Bile duct (tissue), 1 donor: Measurements from ENCODE around the gene CD300LD.

DNA sequence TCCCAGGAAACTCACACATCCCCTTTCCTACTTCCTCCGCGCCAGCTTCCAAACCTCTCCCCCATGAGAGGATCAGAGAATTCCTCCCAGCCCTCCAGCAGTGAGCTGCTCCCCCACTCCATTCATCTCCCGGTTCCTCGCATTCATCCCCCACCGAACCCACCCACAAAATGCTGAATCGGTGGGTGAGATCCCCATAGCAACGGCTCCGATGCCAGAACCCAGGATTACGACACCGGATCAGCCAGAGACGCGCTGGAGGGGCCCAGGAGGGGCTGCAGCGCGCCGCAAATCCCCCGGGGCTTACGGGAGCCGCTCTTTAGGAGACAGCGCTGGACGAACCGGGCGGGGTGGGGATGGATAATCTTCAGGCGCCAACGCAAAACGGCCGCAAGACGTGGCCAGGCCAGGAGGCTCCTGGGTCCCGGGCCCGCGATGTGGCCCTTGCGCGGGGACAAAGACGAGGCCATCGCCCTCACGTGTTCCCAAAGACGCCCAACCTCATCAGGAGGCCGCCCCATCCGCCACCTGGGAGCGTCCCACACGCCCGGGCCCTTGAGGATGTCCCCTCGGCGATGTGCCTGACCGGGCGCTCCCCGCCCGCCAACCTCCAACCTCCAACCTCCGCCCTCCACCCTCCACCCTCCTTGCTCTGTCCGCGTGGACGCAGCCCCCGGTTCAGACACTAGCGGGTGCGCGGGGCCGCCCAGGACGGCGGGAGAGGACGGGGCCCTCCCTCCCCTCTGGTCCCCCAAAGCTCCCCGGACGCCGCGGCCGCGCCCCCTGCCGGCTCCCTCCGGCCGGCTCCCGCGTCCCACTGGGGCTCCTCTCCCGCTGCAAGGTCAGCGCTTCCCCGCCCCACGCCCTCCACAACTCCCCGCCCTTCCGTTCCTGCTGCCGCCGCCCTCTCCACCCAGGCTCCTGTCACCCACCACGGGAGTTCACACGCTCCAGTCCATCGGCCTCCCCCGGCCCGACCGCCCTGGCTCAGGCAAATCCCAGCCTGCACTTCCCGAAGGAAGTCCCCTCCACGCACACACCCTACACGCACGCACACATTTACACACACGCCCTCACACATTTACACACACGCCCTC, 251.0 kb upstream of the RPL38 start:
- PRO-cap: bidirectional peak, plus-strand start at position 944 of the sequence, minus-strand start at position 816 of the sequence

DNA sequence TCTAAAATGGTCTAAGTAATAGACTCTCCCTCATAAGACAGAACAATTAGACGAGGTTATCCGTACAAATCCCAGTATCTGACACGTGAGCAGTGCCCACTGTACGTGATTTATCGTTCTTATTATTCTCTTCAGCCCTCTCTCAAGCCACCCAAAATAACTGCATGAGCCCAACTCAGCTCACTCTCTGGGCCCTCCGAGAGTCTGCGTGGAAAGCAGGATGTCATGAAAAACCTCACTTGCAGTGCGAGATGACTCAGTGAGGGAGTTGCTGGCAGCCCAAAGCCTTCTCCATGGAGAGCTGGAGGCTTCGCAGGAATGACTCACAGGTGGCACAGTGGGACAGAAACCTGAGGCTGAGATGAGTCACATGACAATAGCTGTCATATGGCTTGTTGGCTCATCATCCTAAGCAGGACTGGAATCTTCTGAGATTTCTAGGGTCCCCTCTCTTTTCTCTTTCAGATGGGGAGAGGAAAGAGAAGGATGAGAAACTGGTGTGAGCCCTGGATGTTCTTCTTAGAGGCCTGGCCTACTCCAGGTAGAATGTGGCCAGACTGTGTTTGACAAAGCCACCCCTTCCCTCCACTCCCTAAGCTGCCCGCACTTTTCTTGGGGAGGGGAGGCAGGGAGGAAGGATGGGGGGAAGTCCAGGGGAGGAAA, 160.7 kb upstream of the RPL38 start:
- PRO-cap: no peak

- PRO-cap: no peak
These were observed 3.1 kb upstream of the TTYH2 start for GRCh38 chr17:74210187-74210813.

GRCh38 chr17:74213844-74214445, 574 bp downstream of the TTYH2 start:
- PRO-cap: unidirectional peak, plus-strand start at chr17:74214296

DNA sequence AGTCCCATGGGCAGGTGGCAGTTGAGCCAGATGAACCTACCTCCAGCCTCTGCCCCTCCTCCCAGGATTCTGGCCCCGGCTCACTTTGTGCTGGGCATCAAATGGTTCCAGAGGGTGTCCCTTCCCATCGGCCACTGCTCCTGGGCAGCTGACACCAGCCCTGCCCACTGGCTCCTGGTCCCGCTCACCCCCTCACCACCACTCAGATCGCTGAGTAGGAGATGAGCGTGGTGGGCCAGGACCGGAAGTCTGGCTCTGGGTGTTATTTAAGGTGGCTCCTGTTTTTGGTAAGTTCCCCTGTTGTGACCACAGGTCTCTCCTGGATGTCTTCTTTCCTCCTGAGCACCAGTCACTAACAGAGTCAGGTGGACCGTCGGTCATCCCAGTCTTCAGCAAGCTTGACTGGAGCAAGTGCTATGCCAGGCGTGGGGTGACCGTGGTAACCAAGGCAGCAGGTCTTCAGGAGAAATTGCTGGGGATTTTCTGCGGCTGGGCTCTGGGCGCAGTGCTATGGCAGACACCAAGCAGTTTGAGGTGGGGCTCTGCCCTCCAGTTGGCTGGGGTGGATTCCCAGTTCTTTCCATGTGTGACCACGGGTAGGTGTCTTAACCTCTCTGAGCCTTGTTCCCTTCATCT, 2.2 kb downstream of the TTYH2 start:
- PRO-cap: no peak

- PRO-cap: no peak
These were observed 18.5 kb downstream of the TTYH2 start for GRCh38 chr17:74231854-74232246.

DNA sequence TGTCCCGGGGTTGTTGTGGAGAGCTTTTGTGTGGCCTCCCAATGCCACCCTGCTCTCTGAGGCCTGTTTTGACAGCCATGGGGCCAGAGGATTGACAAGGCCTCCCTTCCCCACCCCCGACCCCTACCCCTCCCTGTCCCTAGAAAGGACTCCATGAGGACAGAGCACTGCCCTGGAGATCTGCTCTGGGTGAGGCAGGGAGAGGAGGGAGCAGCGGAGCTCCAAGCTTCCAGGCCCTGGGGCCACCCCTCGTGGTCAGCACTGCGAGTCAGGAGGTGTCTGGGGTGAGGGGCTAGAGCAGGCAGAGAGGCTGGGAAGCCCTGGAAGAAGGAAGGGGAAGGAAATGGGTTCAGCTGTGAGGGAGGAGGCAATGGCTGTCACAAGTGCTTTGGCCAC, 28.3 kb upstream of the DNAI2 start:
- PRO-cap: no peak

- PRO-cap: no peak
These were observed 13.4 kb downstream of the GPR142 start for GRCh38 chr17:74380466-74381344.

- PRO-cap: no peak
These were observed 8.2 kb downstream of the GPRC5C start for GRCh38 chr17:74439722-74440866.

DNA sequence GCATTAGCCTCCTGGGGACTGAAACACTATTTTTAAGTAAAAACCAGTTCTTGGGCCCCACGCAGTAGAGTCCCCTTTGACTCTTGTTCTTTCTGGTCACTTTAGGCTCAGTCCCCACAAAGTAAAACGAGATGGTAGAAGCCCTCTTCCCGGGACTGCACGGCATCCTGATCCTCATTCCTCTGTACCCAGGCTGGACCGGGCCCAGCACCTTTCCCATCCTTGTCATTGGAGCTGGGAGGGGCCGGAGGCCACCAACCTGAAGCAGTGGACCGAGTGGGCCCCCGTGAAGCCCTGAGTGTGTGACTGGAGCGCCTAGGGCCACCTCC, 17.2 kb upstream of the CD300A start:
- PRO-cap: no peak

GRCh38 chr17:74452171-74452905, 14.1 kb upstream of the CD300A start:
- PRO-cap: no peak

GRCh38 chr17:74463953-74464339, 2.5 kb upstream of the CD300A start:
- PRO-cap: no peak

- PRO-cap: no peak
These were observed 11.2 kb downstream of the CD300LB start for GRCh38 chr17:74520058-74520571.

GRCh38 chr17:74521684-74522241, 9.5 kb downstream of the CD300LB start:
- PRO-cap: no peak

GRCh38 chr17:74592065-74592572, at the start of gene CD300LD:
Gene CD300LD, minus strand, starts transcription at chr17:74592283.
- PRO-cap: no peak

DNA sequence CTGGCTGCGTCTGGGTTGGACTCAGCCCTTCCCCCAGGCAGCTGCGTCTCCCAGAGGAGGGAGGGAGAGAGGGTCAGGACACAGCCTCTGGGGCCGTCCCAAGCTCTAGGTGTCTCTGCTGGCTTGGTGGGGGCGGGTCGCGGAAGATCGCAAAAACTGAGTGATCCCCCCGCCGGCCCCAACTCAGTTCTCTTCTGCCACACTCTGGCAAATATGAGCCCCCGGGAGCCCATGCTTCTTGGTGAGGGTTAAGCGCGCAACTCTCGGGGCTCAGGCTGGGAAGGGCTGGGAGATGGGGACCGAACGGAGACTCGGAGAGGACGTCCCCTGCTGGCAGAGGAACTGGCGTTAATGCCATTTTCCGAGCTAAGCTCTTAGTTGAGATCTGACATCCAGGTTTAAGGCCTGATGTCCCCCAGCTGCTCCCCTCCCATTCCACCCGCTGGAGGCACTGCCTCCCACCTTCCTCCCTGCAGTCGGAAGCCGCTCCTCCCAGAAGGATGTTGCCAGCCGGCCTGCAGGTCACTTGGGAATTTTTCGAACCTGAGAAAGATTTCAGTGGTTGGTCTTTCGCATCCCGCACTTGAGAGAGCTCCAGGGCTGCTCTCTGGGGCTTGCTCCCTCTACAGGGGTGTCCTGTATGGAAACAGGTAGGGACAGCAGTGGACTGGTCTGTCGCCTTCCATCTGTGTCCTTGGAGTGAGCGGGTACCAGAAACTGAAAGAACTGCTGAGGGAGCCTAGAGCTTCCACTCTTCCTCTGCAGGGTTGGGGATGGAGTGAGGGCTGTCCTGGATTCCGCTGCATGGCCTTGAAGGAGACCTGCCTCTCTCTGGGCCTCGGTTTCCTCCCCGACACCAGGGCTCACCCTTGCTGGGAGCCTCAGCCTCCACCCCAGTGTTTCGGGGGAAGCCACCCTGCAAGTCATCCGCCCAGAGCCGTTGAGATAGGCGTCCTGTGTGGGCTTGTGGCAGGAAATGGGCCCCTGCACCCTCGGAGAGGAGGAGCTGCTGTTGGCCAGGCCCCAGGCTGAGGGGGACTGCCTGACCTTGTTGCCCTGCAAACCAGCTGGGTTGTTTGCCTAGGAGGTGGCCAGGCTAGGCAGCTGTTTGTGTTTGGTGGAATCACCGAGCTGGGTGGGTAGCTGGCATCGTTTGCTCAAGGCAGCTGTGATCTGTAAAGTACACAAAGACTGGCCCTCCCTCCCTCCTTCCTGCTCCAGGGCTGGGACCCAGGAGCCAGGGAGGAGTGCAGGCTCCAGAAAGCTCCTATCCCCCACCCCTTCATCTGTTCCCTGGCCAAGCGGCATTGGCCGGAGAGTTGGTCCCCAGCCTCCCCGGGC, 832 bp downstream of the RAB37 start:
- PRO-cap: no peak

GRCh38 chr17:74741930-74742609, 5.0 kb downstream of the RAB37 start:
- PRO-cap: no peak

GRCh38 chr17:74767958-74768787, 8.0 kb downstream of the NAT9 start:
- PRO-cap: unidirectional peak, minus-strand start at chr17:74768221

DNA sequence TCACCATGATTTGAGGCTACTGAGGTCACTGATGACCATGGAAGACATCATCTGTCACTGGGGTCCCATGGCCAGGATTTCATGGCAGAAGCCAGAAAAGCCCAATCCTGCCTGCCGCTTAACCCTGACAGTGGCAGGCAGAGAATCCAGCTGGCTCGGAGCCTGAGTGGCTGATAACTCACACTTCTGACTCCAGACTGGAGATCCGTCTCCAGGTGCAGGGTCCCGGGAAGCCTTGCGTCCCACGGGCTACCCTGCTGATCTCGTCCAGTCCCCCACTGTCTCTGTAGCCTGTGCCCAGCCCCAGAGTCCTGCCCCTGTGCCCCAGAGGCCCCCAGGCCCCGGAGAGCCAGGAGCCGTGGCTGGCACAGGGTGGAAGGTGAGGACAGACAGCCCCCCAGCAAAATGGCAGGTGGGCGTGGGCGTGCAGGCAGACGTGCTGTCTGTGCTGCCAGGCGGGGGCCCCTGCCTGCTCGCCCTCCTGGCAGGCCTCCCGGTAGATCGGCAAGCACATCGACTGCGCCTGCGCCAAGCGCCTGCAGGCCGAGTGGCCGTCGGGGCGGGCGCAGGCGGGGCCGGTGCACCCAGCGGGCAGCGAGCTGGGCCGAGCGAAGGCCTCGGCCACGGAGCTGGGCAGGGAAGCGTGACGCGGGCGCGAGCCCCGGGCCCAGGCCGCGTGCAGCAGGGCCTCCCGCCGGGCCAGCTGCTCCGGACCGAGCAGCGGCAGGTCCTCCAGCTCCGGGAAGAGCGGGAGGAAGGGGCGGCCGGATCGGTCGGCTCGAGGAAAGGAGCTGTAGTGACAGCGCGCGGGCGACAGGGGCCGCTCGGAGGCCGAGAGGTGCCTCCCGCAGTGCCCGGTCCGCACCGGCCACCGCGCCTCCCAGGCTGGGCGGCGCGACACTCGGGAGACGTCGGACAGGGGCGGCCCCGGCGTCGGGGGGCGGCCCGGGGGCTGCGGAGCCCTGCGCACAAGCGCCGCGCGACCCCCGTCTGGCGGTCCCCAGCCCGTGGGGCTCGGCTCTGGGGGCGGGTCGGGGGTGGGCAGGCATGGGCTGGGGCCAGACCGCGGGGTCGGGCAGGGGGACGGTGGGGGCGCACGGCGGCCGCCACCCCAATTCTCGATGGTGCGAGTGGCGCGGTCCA, 17.1 kb downstream of the GRIN2C start:
- PRO-cap: no peak

GRCh38 chr17:74936361-74936837, 701 bp downstream of the OTOP3 start:
- PRO-cap: no peak